Parotid gland (tissue), 1 donor: ENCODE results near the gene TXNRD1.

GRCh38 chr12:104065113-104065604 is 828 bp downstream of the HCFC2 start:
- PRO-cap: no peak

DNA sequence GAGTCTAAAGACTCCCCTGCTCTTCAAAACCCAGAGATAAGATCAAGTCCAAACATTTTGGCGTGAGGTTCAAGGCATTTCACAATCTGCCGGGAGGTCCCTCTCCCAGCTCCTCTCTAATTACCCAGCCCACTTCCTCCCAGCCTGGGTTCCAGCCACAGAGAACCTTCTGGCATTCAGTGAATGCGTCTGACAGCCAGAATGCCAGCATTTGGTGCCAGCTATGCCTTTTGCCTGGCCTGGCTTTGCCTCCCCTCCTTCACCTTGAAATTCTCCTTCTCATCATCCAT is 37.6 kb upstream of the TXNRD1 start:
- PRO-cap: no peak

- PRO-cap: unidirectional peak, plus-strand start at chr12:104215779; unidirectional peak, plus-strand start at chr12:104215855
These were observed at the start of gene TXNRD1 for GRCh38 chr12:104215497-104216350. Gene TXNRD1, plus strand, starts transcription at chr12:104215779.

DNA sequence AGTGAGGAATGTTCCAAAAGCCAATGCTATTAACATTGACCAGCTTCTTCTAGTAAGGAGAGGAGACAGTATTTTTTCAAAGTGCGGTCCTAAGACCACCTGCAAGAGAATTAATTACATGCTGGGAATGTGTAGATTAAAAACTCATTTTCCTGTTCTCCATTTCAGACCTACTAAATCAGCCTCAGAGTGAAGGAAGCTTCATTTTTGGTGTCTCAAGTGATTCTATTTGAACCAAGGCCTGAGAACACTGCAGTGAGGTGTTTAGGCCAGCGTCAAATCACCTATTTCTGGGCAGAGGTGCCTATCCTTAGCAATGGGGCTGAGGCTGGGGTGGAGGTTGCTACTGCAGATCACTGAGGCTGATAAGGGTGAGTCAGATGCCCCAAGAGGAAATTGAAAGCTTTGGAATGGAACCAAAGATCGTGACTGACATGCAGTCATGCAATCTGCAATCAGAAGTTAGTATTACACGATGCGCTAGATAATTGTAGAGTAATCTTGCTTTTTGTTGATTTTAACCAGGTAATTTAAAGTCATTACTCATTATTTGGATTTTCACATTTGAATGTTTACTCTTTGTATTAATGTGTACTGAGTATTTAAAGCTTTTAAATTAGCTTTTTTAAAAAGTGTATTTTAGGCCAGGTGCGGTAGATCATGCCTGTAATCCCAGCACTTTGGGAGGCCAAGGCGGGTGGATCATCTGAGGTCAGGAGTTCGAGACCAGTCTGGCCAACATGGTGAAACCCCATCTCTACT is 4.4 kb downstream of the TXNRD1 start:
- PRO-cap: no peak

- PRO-cap: no peak
These were observed 50.5 kb downstream of the EID3 start for GRCh38 chr12:104353977-104354413.

DNA sequence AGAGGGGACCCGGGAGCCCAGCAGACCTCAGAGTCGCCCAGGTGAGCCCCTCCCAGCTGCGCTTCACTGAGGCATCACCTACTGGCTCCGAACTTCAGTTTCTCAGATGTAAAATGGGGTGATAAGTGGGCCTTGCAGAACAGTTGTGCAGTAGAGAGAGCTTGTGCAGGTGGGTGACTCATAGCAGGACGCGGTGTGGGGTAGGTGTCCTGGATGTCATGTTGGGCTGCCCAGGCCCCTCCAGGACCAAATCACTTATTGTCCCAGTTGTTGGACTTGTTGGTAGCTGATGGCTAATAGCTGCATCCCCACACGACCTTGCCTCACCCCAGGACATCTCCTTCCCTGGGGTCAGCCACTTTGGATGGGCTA is 43.6 kb upstream of the CHST11 start:
- PRO-cap: unidirectional peak, minus-strand start at position 65 of the sequence

DNA sequence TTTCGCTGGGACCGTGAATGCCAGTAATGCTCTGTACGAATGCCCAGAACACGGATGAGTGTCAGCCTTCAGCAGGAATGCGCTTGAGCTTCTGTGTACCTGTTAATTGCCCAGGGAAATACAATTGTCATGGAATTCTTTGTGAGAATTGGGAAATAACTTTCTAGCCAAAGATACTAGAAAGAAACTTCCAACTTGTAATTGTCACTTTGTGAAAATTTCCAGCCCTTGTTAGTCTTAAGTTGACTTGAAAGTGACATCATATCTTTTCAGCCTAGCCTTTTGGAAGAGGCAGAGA is 2.6 kb downstream of the CHST11 start:
- PRO-cap: no peak

DNA sequence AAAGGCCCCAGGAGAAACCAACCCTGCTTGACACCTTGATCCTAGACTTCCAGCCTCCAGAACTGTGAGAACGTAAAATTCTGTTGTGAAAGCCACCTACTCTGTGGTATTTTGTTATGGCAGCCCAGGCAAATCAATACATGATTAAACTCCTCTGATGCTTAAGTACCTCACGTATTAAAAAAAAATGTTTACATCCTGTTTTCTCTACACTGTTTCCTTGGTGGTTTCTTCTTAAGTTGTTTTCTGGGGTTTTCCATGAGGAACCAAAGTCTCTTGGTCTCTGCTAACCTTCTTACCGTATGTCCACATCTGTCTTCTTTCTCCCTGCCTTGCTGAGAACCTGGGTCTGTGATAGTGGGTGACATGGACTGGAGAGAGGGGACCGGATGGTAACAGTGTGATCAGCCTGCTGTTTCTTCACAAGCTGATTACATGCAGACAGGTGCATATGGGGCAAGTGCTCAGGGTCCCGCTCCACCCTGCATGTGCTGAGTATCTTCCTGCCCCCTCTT is 40.7 kb downstream of the CHST11 start:
- PRO-cap: no peak

- PRO-cap: no peak
These were observed 103.0 kb downstream of the CHST11 start for GRCh38 chr12:104559727-104560244.

GRCh38 chr12:104643600-104644280 is 187.0 kb downstream of the CHST11 start:
- PRO-cap: no peak

GRCh38 chr12:104720013-104721093 is 237.7 kb downstream of the SLC41A2 start:
- PRO-cap: no peak

DNA sequence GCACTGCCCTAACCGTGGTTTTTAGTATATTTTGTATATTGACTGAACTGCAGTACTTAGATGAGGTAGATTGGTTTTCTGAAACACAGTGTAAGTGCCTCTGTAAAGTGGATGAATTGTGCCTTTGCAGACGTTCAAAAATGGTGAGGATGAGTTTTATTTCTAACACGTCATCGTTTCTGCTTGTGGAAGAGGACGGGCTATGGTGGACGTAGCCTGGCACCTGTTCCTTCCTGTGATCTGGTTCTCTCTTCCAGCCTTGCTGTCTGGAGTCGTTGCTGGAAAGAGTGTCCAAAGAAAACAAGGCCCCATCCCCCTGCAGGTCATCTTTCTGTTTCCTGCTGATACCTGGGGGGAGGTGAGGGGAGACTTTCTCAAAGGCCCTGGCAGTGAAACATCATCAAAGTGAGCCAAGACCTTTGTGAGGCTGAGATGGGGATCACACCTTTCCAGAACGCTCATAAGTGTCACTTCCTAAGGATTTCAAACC is 235.6 kb downstream of the SLC41A2 start:
- PRO-cap: no peak

GRCh38 chr12:105014501-105015139 is 28.5 kb downstream of the NOPCHAP1 start:
- PRO-cap: no peak

- PRO-cap: no peak
These were observed 38.0 kb downstream of the APPL2 start for GRCh38 chr12:105197636-105198631.

DNA sequence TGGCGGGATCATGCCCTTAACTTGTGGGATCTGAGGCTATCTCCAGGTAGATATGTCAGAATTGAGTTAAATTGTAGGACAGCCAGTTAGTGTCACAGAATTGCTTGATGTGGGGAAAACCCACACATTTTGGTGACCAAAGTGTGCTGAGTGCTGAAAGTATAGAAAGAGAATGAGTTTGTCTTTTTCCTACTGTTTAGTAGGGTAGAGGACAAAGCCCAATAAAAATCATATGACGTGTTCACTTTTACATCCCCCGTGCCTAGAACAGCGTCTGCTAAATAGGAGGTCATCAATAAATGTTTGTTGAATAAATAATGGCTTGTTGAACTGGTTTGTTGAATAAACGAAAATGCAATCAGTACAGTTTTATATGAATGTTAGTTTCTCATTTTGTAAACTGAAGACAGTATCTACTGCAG is 20.7 kb downstream of the APPL2 start:
- PRO-cap: no peak

DNA sequence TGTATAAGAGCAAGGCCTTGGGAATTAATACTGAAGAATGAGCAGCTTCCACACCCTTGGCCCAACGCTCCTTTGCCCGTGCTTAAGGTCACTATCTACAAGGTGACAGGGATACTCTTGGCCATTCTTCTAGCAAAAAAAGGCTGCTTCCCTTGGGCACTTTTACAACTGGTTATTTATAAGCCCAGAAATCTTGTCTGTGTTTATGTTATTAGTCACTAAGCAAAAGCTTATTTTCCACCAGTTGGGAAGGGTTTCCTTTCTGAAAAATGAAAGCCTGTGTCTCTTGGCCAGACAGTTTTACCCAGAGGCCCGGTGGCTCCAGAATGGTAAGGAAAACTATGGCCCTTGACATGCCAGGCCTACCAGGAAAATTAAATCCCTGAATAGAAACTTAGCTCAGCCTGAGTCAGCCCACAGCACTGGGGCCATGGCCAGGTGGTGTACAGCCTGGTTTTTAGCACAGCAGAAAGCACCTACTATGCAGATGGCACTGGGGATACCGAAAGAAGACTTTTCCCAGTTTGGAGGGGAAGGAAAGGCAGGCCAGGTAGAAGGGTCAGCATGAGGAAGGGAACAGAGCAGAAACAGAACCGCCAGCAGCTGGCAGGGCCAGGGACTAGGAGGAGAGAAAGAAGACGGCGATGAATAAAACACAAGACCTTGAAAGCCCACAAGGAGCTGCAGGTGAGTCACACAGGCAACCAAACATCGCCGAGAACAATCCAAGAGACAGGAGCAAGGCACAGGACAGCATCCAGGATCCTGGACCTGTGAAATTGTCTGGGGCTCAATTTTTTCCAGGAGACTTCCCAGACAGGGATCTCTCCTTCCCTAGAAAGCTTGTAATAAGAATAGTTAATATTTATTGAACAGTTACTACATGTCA is 47.6 kb downstream of the NUAK1 start:
- PRO-cap: no peak

- PRO-cap: no peak
These were observed 36.9 kb downstream of the NUAK1 start for GRCh38 chr12:106101846-106102176.

DNA sequence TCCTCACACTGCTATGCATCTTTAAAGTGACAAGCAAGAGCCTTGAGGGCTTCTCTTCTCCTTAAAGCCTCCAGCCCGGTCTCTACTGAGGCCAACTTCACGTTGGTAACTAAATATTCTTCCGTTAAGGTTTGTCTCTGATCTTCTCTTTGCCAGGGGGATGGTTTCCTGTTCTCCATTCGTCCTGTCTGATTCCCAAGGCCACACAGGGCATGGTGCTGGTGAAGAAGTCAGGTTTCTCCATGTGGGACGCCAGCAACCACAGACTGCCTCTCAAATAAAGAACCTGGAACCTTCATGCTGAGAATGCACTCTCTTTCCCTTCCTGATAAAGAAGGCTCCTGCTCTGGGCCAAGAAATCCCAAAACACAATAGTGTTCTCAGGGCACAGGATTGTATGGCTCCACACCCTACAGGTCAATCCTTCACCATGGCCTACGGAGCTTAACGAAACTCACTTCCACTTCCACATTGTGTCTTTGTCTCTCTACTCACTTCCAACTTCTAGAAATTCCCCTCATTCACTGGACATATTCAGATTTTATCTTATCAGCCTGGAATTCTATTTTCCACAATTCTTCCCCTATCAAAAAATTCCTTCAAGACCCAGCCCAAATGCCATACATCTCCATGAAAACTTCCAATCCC is 35.7 kb downstream of the NUAK1 start:
- PRO-cap: no peak

- PRO-cap: unidirectional peak, plus-strand start at chr12:106136027
These were observed 3.0 kb downstream of the NUAK1 start for GRCh38 chr12:106135700-106136237.

GRCh38 chr12:106139022-106139909 is 512 bp upstream of the NUAK1 start:
- PRO-cap: bidirectional peak, plus-strand start at chr12:106139130, minus-strand start at chr12:106138883; bidirectional peak, plus-strand start at chr12:106139602, minus-strand start at chr12:106139497